Hair follicle dermal papilla cell (primary cell): ENCODE data around the genes EME2, SPSB3, IGFALS and PDPK1.

DNA sequence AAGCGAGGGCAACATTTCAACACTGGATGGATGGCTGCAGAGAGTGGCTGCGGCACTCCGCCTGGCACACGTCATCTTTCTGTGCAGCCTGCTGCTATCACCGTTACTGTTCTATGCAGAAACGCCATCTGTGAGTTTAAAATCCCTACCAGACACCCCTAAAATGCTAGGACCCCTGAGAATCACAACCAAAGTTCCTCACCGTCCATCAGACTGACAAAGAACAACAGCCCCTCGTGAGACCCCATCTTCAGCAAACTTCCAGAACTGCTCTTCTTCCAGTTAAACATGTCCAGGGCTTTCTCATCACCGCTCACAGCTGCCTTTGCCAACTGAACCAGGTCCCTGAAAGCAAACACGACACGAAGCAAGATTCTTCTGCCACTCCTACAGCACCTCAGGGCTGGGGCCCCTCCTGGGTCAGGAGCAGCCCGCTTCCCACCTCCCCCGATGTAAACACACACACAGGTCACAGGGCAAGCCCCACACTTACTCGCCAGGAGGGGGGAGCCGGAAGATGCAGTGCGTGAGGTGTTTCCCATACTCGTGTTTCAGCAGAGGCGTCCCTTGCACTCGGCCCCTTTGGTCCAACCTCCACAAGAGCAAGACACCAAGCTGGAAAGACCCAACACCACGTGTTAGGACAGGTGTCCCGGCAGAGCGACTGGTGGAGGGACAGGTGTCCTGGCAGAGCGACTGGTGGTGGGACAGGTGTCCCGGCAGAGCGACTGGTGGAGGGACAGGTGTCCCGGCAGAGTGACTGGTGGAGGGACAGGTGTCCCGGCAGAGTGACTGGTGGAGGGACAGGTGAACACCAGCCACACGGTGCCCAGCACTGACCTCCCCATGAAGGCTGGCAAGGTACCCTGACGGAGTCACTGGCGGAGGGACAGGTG is 19.6 kb downstream of the IFT140 start:
- CAGE, long polyA plus RNA = no peak

DNA sequence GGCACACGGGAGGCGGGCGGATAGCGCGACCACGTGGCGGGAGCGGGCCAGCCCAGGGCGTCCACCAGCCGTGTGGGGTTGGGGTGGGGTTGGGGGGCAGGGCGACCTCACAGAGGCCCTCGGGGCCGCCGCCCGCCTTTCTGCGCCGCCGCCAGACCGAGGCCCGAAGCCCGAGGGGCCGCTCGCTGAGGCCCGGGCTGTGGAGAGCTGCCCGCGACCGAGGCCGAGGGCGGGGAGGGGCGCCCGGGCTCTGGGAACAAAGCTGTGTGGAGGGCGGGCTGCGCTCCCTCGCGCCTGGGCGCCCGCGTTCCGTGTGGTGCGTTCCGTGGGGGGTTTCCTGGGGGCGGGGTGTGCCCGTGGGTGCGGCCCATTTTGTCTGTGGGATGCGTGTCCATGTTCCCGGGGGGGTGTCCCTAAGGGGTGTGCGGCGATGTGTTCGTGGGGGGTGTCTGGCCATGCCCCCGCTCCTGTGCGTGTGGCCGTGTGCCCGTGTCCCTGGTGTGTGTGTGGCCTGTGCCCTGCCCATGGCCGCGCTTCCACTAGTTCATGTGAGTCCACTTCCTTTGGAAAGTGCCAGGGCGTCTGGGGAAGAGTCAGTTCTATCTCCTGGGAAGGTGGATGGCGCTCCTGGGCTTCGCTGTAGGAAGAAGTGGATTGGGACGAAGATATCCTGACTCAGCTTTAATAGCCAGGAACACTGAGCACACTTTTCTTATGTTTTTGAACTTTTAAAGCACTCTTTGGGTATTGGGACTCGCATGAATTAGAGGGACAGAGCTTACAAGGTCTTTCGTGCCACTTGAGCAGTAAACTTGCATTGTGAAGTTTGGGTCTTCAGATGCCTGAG is 512 bp downstream of the JPT2 start:
- CAGE, long polyA plus RNA = no peak

DNA sequence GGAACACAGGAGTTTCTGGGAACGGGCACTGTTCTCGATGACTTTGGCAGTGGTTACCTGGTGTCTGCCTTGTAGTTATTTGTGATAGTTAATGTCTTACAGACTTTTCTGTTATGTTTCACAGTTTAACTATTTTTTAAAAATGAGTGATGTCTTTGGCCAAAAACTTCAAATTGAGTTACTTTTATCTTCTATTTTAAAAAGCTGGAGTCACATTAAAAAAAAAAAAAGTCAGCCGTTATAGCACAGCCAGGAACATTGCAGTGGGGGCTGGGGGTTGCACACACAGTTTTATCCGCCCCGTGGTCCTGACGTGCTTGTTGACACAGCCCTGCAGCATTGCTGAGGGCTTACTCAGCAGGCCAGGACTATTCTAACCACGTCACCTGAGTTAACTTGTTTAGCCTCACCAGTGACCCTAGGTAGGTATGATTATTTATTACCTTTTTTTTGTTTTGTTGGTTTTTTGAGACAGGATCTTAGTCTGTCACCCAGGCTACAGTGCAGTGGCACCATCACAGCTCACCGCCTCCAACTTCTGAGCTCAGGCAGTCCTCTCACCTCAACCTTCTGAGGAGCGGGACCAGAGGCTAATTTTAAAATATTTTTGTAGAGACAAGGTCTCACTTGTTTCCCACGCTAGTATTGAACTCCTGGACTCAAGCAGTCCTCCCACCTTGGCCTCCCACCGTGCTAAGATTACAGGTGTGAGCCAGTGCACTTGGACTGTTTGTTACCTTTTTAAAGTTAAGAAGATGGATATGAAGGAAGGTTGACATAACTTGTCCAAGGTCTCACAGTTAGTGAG is 11.1 kb downstream of the JPT2 start:
- CAGE, long polyA plus RNA = no peak

DNA sequence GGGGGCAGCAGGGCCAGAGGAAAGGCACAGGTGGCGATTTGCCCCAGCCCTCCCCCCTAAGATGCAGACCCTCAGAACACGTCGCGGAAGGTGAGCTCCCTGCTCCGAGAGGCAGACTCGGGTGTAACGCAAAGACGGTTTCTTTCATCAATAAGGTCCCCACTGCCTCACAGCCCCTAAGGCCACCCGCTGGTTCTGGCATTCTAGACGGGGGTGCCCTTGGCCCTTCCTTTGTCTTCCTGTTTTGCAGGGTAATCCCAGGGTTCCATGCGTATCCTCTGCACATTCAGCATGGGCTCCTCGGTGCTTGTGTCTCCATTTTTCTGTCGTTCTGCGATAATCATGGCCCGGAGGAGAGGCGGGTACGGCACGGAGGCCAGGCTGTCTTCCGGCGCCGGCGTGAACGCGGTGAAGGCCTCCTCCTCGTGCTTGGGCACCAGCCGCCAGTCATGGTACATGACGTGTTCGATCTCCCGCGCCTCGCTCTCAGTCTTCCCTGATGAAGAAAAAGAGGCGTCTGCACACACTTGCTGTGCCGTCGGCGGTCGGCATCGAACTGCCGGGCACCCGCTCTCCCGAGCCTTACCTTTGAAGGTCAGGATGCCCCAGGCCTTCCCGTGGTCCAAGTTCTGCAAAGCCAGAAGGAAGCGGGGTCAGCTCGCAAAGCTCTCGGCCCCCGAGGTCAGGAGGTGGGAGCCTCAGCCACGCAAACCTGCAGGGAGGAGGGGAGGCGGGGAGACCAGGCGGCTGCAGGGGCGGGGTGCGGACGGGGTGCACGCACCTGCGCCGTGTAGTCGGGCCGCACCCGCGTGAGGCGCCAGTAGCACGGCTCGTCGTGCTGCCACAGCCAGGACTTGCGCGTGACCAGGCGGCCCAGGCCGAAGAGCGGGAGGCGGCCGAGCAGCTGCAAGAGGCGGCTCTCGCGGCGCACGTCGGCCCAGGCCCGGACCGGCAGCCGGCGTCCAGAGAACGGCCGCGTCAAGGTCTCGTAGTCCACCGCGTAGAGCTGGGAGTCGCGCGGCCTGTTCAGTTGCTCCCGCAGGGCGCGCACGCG is at the start of gene EME2:
Gene EME2, plus strand, starts transcription at position 793 of the 1,054 bp plus-strand sequence.
- CAGE, long polyA plus RNA = no peak

GRCh38 chr16:1782270-1783207 is at the start of gene SPSB3:
SPSB3 (minus strand) TSS chr16:1782571.
- CAGE, long polyA plus RNA = no peak

GRCh38 chr16:1793566-1793948 is at the start of gene IGFALS:
IGFALS (minus strand) TSS chr16:1793705.
- CAGE, long polyA plus RNA = no peak

GRCh38 chr16:1904567-1905106 is 13.6 kb downstream of the HS3ST6 start:
- CAGE, long polyA plus RNA = no peak

DNA sequence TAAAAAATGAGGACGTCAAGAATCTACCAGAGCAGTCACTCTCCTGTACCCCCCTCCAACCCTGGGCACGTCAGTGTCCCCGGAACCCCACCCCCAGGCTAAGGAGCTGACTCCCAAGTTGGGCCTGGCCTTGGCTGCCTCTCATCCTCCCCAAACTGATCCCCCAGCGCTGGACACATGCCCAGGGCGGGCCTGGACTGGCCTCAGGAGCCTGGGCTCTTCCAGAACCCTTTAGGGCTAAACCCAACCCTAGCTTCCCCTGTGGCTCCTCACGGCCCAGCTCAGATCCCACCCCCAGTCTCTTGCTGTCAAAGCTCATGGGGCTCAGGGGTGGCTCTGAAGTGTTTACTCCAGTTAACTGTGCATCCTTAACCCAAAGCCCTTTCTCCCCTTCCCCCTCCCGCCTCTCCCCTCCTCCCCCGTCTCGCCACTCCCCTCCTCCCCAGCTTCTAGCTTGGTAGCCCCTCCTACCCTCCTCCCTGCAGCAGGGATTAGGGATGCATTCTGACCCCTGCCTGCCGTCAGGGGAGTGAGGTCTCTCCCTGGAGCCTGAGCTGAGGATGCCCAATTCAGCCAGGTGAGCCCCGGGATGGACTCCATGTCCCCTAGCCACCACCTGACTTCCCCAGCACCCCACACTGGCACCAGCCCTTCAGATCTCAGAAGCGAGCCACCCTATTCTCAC is 1.7 kb downstream of the HS3ST6 start:
- CAGE, long polyA plus RNA = no peak

- CAGE, long polyA plus RNA = no peak
These were observed 9.4 kb downstream of the SYNGR3 start for GRCh38 chr16:1999060-1999616.

- CAGE, long polyA plus RNA = no peak
These were observed 9.5 kb downstream of the NHERF2 start for GRCh38 chr16:2036123-2036679.

DNA sequence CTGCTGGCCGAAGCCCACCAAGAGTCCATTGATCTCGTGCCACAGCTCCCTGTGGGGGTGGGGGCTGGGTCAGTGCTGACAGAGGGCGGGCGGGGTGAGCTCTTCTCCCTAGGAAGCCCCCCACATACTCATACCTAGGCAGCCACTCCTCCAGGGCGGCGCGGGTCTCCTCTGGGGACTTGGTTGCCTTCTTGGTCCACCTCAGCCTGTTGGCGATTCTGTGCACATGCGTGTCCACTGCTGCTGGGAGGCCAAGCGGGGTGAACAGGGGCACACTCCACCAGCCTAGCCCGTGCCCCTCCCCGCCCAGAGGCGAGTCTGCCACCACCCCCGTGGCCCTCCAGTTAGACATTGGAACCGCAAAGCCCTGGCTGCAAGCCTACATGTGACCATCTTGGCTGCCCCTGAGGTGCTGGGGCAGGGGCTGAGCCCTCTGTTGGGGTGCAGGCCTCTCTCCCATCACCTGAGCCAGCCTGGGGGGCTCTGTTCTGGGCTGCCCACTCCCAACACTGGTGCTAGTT is 7.6 kb downstream of the NTHL1 start:
- CAGE, long polyA plus RNA = no peak

DNA sequence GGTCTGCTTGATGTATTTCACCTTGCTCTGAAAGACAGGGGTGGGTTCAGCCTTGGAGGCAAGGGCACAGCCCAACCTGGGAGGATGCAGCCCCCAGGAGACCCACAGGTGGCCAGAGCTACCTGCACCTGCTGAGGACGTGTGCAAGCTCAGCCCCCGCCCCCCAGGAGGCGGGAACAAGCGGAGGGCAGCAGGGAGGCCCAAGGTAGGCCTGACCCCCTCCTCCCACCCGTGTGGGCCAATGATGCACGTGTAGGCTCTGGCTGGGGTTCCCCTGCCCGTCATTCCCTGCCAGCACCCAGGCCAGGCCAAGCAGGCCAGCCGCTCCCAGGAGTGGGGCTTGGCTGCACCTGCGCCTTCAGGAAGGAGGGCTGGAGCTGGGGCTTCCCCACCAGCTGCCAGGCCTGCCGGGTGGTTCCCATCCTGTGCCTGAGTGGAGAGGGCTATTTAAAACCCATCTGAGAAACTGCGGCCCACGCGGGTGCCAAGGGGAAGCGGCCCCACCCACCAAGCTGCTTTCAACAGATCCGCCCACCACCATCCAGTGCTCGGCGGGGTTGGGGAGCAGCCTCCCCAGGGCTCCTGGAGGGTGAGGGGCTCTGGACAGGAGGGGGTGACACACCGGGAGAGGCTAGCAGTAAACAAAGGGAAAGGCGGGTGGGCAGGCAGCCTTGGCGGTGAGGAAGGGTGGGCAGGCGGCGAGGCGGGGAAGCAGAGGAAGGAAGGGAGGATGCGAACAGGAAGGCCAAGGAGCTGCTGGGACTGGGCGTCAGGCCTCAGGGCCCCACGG is 3.7 kb downstream of the NTHL1 start:
- CAGE, long polyA plus RNA = no peak

DNA sequence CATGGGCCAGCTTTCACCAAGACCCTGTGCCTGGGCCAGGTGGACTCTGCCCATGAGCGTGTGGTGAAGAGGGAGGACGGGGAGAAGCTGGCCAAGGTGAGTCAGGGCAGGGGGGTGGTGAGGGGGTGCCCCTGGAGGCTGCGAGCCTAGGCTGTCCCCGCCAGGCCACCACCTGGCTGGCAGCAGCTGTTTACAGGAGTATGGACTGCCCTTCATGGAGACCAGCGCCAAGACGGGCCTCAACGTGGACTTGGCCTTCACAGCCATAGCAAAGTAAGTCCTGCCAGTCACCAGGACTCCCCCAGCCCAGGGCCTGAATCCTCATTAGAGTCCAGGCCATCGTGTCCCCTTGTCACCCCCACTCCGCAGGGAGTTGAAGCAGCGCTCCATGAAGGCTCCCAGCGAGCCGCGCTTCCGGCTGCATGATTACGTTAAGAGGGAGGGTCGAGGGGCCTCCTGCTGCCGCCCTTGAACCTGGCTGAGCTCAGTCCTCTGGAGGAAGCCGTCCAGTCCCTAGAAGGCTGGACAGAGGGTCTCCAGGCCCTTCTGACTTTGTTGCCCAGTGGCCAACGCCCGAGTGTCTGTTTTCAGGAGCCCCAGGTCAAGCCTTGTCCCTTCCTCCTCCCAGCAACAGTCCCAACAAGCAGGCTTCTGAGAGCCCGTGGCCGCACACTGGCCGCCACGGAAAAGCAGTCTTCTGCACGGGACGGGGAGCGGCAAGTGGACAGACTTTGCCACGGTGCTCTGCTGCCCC is 2.5 kb upstream of the TRAF7 start:
- CAGE, long polyA plus RNA = no peak

GRCh38 chr16:2235813-2236317 is 379 bp upstream of the DNASE1L2 start:
- CAGE, long polyA plus RNA = no peak

DNA sequence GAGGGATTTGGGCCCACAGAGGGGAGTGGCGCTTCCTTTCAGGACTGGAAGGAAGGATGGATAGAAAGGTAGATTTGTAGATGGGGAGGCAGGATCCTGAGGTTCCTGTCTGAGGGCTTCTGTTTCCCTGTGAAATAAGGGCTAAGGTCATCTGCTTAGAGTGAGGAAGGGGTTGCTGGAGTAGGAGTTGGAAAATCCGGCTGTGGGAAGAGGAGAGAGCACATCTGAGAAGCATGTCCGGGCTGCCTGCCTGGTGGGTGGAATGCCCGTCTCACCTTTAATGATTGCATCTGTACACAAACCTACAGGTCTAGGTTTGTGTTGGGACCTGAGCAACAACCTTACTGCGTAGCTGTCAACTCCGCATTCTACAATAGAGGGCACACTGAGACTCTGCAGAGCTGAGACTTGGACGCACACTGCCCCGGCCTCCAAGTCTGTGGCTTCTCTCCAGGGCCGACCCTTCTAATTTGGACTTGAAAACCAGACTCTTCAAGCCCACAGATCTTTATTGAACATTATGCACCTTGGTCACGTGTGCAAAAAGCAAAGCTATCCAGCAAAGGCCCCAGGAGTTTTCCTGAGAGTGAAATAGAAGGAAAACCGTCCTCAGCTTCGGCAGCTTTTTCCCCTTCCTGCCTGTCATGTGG is 1.1 kb downstream of the CCNF start:
- CAGE, long polyA plus RNA = no peak

DNA sequence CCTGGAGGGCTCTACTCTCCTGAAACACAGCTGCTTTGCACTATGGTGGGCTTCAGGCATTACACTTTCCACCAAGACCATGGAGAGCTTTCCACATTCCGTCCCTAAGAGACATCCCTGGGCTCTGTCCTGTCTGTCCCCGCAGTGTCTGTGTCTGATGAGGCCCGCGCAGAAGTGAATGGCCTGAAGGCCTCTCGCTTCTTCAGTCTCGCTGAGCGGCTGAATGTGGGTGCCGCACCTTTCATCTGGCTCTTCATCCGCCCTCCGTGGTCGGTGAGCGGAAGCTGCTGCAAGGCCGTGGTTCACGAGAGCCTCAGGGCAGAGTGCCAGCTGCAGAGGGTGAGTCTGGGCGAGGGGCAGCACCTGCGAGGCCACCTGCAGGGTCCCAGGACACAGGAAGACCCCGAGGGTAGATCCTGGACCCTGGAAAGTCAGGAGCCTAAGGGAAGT is 7.8 kb downstream of the CCNF start:
- CAGE, long polyA plus RNA = no peak

DNA sequence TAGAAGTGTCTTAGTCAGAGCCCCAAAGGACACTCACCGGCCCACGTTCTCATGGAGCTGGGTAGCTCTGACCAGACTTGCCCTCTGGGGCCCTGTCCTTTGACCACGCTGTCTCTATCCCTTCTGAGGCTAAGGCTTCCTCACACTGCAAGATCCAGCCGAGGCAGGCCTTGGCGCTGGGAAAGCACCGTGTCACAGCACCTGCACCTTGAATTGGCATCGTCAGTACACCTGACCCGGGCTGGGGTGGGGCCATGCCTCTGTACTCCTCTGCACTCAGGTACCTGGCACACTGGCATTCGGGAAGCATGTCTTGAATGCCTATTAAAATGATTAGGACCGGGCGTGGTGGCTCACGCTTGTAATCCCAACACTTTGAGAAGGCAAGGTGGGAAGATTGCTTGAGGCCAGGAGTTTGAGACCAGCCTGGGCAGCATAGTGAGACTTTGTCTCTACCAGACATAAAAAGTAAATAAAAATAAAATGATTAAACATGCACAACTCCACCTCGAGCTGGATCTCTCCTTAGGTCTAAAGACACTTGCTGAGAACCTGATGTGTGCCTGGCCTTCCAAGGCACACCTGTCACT is 6.1 kb downstream of the TBC1D24 start:
- CAGE, long polyA plus RNA = no peak

- CAGE, long polyA plus RNA = no peak
These were observed 804 bp upstream of the ATP6V0C start for GRCh38 chr16:2512783-2513512.

DNA sequence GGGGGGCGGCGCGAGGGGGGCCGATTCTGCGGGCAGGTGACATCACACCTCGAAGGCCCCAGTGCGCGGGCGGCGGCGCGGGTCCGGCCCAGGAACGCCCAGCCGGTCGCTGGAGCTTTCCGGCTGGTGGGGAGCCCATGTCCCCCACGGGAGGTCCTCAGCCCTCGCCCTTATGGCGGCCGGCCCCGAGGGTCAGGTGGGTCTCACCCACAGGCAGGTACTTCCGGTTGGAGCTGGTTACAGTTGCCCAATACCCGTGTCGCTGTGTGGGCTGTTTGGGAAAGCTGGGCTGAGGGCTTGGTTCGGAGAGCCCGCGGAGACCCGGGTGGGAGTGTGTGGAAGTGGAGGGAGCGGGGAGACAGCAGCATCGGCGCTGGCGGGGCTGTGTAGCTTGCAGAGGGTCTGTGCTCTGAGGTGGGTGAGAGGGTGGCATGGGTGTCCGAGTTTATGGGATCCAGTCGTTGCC is 805 bp downstream of the ATP6V0C start:
- CAGE, long polyA plus RNA = no peak

- CAGE, long polyA plus RNA = no peak
These were observed at the start of gene PDPK1 for GRCh38 chr16:2537299-2538350. PDPK1 (plus strand) TSS chr16:2538021.